Skin of body (tissue), 2 donors: Measurements from ENCODE around the gene OGFOD1.

GRCh38 chr16:55372999-55373624 is 49.1 kb downstream of the IRX6 start:
- RAMPAGE, long total RNA, result no peak

DNA sequence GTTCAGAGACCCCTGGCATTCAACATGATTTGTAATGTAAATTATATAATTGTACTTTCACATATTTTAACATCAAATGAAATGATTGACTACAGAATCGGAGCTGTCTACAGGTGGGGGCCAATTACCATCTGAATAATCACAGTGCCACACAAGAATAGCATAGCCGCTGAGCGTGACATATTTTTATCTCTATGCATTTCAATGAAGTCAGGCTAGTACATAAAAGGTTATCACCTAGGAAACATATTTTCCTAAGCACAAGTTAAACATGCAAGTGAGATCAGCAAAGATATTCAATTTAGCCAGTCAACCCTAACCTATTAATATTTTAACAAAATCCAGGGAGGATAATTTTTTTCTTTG is 66.9 kb downstream of the IRX6 start:
- RAMPAGE, long total RNA, result no peak

DNA sequence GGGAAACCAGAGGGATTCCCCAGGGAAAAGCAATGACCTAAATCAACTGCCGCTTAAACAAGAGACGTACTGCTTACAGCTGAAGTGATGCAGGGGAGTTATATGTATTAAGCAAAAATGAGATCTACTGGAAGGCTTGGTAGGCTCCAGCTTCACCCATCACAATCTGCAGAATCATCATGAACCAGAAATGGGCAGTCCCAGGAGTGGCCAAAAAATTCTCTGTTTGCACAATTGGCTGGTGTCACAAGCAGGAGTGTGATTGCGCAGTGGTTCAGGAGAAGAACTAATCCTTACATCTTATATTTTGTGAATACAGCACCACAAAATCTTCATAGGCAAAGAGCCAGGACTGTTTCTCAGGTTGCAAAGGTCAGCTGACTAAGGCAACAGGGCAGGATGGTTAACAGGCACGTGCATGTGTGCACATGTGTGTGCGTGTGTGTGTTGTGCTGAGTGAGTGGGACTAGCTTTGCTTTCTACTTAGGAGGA is 75.9 kb downstream of the CES1 start:
- RAMPAGE, long total RNA, result no peak

GRCh38 chr16:55759983-55760951 is 72.6 kb downstream of the CES1 start:
- RAMPAGE, long total RNA, result no peak

DNA sequence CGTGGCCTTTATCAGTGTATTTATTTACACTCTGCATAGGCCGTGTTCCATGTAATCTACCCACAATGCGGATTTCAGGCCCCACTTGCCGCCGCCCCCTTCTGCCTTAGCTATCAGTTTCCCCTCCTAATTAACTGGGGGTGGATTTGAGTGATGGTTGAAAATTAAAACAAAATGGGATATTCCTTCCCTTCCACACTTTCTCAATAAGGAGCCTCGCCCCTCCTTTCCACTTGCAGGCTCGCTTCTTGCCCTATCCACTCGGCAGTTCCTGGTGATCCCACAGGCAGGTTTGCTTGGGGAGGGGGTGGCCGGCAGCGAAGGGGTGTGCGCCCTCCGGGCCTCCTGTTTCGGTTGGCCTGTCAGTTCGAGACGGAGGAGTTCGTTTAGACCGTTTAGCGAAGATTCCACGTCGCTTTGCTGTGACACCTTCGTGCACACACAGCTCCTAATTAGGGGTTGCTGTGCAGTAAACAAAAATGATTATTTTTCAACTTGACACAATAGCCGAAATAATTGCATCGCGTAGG is 2.2 kb downstream of the GNAO1 start:
- RAMPAGE, long total RNA, result no peak

DNA sequence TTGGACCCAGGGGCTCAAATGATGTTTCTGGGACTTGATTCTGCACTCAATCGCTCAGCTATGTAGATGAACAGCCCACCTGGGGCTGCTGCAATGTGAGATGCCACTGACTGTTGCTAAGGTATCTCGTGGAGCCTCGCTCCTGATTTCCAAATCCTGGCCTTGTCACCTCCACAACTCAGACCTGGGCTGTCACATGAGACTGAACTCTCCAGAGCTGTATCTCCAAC is 79.5 kb downstream of the GNAO1 start:
- RAMPAGE, long total RNA, result no peak

DNA sequence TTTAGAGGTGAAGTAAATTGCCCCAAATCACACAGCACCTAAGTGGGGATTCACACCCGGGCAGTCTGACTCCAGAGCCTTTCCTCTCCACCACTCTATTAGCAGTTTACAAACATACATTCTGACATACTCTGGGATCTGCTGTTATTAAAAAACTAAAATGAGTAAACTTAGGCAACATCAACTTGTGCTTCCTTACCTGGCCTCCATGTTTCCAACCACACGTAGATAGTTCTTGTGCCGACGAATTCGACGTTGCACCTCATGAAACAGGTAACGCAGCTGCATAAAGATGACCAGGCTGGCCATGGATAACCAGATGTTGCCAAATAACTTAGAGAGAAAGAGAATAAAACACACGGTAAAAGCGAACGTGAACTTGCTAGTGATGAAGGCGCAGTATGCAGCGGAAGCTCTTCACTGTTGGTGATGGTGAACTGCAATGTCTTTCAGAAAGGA is 22.5 kb downstream of the AMFR start:
- RAMPAGE, long total RNA, result no peak

DNA sequence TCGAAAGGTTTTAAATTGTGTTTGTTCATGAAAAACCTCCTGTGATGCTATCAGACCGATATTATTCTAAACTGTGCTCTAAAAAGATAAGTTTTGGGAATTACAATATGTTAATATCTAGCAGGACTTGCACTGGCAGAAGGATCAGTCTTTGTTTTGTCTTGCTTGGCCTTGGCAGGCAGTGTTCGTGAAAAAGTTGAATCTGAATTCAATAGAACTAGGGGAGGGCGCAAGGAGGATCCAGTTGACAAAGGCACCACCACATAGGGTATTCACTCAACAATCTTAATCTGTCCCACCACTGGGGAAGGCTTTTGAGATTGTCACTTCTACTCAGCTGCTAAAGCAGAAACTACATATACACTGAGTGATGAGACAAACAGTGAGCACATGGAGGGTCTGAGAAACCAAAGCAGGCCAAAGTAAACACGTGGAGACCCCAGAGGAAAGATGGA is 2.5 kb downstream of the AMFR start:
- RAMPAGE, long total RNA, result no peak

- RAMPAGE, long total RNA, result no peak
Observed at GRCh38 chr16:56450156-56450625, 941 bp downstream of the NUDT21 start.

DNA sequence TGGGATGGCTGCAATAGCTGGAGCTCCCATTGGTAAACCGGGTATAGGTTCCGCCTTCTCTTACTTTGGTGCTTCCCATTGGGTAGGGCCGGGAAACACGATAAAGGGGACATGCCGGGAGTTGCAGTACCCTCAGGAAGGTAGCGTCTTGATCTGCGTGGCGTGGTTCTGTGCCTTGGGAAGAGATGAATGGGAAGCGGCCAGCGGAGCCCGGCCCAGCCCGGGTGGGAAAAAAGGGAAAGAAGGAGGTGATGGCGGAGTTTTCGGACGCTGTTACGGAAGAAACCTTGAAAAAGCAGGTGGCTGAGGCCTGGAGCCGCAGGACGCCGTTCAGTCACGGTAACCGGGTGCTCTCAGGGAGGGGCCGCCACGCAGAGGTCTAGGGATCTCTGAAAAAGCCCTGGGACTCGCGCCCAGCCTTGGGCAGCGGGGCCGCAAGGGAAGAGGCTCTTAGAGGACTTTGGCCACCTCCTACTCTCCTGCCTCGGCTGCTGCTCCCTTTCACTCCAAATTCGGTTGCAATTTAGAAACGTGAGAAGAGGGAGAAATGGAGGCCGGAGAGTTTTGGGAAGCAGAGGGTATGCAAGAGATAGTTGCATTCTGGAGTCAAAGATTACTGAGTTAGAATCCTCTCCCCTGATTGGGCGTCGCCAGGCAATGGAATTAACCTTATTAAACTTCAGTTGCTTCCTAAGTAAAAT is at the start of gene OGFOD1:
TSS of gene OGFOD1 (plus strand) at position 127 of the 701 bp plus-strand sequence.
- RAMPAGE, long total RNA, result no peak

DNA sequence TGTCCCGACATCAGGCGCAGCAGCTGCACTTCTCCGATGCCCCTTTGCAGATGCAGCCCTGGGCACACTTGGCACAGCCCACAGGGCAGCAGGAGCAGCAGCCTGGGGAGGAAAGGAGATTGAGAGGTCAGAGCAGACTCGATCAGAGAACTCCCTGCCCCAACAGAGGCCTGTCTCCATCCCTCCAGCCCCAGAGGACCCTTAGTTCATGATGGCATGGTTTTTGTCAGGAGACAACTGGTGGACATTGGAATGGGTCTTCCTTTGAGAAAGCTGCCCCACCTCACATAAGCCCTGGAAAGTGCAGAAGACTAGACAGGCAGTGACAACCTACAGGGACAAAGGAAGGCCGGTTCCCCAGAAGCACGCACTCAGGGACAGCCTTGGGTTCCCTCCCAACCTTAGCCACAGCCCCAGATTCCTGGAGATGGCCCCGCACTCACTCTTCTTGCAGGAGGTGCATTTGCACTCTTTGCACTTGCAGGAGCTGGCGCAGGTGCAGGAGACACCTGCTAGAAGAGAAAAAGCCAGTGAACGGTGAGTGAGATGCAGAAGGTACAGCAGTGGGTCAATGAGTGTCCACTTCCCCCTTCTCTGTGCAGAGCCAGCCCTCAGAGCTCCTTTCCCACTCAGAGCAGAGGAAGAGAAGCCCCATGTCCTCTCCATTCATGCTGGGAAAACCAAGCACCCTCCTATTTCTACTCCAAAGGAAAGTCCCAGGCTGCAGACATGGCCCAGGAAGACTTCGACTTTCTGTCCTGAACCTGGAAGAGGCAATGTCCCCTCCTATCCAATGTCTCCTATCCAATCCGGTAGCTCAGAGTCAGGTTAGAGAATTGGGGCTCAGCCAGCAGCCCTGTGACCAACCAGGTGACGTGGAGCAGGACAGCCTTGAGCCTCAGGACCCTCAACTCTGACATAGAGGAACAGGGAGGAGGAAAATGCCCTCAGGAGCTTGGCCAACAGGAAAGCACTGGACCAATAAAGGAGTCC is 700 bp downstream of the MT1G start:
- RAMPAGE, long total RNA, result no peak

DNA sequence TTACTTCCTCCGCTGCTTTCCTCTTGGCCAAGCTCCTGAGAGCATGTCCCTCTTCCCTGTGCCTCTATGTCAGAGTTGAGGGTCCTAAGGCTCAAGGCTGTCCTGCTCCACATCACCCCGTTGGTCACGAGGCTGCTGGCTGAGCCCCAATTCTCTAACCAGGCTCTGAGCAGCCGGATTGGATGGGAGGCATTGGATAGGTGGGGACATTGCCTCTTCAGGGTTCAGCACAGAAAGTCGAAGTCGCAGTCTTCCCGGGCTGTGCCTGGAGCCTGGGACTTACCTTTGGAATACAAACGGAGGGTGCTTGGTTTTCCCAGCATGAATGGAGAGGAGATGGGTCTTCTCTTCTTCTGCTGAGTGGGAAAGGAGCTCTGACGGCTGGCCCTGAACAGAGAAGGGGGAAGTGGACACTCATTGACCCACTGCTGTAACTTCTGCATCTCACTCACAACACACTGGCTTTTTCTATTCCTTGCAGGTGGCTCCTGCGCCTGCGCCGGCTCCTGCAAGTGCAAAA is 471 bp downstream of the MT1H start:
- RAMPAGE, long total RNA, result no peak

- RAMPAGE, long total RNA, result no peak
Observed at GRCh38 chr16:56689189-56689697, 7.0 kb downstream of the MT1X start.

DNA sequence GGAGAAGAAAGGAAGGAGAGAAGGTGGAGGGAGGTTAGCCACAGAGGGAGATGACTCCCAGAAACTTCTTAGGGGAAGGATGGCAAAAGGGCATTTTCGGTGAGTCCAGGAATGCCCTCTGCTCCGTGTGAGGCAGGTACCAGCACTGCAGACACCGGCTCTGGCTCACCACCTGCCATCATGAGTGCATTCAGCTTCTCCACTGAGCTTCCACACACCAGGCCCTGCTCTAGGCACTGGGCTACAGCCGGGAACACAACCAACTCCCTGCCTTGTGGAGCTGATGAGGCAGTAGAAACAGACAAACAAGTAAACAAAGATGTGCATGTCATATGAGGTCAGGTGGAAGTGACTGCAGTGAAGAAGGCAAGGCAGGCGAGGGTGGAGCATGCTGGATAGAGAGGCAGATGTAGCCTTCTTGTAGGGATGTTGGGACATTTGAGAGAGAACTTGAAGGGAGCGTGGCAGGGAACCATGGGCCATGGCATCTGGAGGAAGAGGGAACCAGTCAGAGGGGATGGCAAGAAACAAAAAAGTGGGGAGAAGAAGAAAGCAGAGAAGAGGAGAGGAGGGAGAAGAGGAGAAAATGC is 4.9 kb downstream of the NLRC5 start:
- RAMPAGE, long total RNA, result no peak

GRCh38 chr16:57003685-57004171 is 14.4 kb downstream of the NLRC5 start:
- RAMPAGE, long total RNA, result no peak

GRCh38 chr16:57026073-57026272 is 36.6 kb downstream of the NLRC5 start:
- RAMPAGE, long total RNA, result no peak

DNA sequence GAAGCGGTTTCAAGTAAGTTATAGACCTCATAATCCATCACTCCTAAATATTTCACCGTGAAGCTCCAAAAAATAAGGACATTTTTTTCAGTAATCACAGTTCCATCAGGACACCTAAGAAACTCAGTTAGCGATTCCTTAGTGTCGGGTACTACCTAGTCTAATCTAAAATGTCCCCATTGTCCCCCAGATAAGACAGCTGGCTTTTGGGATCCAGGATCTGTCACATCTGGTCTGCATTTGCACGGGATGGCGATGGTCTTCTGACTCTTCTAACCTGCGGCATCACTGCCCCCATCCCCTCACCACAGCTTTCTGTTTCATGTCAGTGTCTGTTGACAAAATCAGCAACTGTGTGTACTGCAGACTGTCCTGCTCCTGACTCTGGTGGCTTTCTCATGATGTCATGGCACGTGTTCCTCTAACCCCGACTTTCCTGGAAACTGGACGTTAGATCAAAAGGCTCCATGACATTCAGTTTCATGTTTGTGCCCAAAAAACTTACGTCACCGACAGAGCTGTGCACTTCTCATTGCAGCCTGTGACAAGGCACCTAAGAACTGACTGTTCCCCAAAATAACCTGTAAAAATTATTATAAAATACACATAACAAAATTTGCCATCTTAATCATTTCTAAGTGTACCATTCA is 30.1 kb upstream of the CPNE2 start:
- RAMPAGE, long total RNA, result no peak

DNA sequence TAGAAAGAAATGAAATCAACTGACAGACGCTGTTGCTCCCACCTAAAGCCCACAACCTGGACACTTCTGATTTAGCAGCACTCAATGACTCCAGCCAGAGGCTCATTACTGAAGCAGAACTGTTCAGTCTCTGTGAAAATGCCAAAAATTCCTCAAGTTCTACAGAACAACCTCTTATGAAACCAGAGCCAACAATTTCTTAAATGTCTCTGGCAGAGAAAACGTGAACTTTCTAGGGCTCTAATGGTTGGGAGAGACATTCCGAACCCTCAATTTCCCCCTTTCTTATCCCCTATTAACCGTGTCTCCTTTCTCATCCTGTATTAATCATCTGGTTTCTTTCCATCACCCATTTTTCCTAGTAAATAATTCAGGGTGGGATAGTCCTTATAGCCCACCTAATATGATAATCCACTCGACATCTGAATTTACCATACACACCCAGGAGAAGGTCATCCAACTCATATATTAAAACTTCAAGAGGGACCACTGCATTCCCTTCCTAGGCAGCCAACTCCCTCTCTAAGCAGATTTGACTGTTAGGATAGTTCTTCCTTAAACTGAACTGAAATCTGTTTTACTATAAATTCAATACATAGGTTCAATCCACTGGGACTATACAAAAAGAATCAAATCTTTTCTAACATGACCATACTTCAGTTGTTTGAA is 9.7 kb downstream of the PSME3IP1 start:
- RAMPAGE, long total RNA, result no peak

GRCh38 chr16:57297627-57298304 is 13.3 kb upstream of the PLLP start:
- RAMPAGE, long total RNA, result no peak

- RAMPAGE, long total RNA, result no peak
Observed at GRCh38 chr16:57653856-57654637, 14.1 kb upstream of the ADGRG3 start.